ENCODE measurements around a stretch of chr10.

DNA sequence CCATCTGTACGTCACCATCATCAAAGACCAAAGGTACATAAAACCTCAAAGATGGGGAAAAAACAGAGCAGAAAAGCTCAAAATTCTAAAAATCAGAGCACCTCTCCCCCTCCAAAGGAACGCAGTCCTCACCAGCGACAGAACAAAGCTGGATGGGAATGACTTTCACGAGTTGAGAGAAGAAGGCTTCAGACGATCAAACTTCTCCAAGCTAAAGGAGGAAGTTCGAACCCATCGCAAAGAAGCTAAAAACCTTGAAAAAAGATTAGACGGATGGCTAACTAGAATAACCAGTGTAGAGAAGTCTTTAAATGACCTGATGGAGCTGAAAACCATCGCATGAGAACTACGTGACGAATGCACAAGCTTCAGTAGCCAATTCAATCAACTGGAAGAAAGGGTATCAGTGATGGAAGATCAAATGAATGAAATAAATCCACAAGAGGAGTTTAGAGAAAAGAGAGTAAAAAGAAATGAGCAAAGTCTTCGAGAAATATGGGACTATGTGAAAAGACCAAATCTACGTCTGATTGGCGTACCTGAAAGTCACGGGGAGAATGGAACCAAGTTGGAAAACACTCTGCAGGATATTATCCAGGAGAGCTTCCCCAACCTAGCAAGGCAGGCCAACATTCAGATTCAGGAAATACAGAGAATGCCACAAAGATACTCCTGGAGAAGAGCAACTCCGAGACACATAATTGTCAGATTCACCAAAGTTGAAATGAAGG is 16.0 kb downstream of the ZMYND11 start:
- PRO-cap, result no peak

DNA sequence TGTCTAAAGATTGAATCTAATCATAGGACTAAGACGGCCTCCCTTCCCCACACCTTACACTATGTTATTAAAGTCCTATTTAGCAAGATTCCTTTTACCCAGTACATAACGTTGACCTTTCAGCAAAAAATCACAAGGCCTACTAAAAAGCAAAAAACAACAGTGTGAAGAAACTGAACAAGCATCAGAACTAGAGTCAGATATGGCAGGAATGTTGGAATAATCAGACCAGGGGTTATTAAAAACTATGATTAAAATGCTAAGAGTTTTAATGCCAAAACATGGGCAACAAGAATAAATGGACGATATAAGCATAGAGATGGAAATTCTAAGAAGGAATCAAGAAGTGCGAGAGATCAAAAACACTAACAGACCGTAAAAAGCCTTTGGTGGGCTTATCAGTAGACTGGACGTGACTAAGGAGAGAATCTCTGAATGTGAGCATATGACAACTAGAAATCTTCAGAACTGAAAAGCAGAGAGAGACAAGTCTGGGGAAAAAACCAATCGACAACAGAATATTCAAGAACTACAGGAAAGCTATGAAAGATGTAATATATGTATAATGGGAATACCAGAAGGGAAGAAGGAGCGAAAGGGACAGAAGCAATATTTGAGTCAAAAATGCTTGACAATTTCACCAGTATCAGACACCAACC is 34.1 kb downstream of the ZMYND11 start:
- PRO-cap, result no peak

DNA sequence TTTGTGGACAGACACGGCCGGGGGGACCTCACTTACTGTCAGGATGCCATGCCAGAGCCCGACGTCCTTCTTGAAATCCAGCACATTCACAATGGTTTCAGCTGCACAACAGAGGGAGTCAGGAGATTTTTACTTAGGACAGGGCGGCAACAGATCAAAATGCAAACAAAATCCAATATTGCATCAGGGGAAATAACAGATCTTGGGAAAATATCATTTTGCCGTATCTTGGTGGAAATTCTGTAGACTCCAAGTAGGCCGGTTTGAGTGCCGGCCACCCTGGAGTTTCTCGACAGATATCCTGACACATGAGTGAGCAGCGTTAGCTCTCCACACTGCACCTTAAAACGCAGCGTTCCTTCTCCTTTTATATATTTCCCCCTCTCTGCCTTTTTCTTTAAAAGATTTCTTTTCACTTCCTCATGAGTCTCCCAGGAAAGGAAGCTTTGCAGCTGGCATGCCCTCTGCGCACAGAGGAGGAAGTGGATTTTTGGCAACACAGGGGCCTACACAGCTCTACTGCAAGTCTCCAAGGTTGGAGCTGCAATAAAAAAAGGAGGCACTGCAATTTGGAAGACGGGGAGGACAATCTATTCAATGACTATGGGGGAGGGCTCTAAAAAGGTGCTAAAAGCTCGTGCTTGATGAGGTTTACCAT is 252.6 kb downstream of the ZMYND11 start:
- PRO-cap, result unidirectional peak, minus-strand start at position 339 of the sequence

DNA sequence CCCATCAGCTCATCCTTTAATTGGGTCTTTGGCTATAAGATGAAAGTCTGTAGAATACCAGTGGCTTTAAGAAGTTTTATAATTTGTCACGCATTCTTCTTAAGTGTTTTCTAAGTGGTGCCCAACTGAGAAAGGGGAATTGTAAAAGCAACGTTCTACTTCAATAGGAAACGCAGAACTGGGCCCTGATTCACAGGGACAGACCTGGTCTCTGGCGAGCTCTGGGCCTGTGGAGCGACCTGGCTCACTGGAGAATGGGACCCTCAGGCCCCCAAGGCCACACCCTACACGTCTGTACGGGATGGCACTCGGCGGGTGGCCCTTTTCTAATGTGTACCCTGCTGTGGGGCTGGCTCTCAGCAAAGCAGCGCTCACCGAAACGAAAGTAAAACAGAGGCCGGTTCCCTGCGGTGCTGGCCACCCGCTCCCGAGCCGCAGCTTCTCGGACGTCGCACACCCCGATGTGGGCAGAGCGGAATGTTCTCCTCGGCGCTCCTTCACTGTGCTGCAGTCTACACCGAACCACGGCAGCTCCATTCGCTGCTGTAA is 205.0 kb downstream of the DIP2C start:
- PRO-cap, result no peak

DNA sequence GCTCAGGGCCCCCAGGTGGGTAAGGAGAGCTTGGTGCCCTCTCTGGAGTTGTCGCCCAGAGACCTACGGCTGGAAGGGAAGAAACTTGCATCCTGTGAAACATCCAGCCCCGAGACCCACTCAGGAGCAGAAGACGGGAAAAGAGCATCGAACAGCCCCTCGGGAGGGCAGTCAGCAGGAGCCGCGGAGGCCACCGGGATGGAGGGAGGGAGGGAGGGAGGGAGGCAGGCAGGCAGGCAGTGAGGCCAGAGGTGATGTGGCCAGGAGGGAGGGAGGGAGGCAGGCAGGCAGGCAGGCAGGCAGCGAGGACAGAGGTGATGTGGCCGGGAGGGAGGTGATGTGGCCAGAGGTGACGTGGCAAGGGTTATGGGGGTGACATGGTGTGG is 141.2 kb downstream of the DIP2C start:
- PRO-cap, result no peak

DNA sequence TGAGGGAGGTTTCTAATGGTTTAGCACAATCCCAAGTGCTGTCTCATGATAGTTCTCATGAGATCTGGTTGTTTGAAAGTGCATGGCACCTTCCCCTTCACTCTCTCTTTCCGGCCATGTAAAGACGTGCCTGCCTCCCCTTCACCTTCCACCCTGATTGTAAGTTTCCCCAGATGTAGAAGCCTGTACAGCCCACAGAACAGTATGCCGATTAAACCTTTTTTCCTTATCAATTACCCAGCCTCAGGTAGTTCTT is 78.4 kb downstream of the DIP2C start:
- PRO-cap, result no peak

DNA sequence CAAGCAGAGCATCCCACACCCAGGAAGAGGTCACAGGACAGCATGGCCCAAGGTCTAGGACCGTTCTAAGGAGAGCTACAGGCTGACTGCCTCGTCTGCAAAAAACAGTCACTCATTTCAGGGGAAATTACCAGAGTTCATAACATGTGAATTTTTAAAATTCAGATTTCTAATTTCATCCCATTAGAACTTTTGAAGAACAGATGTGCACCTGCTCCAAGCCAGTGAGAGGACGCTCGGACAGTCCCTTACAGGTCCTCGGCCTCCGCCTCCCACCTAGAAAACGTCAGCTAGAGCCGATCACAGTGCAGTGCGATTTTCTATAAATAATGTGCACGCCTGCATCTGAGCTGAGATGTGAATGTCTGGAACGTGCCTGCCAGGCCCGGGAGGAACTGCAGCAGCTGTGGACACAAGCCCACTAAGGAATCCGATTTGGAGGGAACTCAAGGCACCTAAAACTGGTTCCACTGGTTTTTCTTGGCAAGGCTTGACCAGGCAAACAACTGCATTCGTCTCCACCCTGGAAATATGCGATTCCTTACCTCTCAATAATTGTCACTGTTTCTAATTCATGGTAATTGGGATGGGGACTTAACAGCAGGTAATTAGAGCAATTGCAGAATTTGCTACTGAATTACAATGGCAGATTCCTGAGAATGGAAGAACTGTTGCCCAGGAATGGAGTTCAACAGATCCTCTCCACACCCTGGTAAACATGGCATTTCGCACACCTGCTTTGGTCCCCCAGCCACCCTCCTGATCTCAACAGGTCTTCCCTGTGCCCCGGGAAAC is 76.2 kb downstream of the DIP2C start:
- PRO-cap, result no peak

GRCh38 chr10:650486-651551 is 38.6 kb downstream of the DIP2C start:
- PRO-cap, result no peak

- PRO-cap, result no peak
These were observed 37.7 kb downstream of the DIP2C start for GRCh38 chr10:651763-652259.

- PRO-cap, result no peak
These were observed 28.4 kb downstream of the DIP2C start for GRCh38 chr10:660920-661701.

DNA sequence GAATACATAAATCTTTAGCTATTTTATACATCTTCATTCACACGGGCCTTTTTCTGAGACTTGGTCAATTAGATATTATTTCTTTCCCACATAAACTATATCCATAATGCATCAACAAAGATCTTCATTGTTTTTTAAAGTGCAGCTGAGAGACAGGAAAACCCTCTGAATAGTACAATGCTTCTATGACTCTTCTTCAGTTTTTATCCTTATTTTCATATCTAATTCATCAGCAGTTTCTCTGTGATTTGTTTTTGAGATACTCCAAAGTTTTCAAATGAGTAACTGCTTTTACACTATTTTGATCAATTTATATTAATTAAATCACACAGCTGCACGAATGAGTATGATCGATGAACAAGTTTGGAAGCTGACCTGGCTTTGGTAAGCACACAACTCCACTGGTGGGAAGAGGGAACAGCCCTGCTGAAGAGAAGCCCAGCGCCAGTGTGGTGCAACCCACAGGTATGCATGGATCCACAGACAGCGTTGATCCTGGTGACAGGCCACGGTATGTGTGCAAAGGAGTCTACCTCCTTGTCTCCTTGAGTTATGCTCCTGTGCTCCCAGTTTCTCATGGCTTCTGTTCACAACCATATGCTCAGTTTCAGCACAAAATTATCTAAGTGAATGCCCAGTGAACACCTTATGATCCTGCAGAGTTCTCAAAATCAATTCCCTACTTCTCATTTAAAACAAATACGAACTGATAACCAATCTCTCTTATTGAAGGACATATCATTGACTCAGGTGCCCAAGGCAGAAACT is 25.3 kb downstream of the LARP4B start:
- PRO-cap, result no peak

DNA sequence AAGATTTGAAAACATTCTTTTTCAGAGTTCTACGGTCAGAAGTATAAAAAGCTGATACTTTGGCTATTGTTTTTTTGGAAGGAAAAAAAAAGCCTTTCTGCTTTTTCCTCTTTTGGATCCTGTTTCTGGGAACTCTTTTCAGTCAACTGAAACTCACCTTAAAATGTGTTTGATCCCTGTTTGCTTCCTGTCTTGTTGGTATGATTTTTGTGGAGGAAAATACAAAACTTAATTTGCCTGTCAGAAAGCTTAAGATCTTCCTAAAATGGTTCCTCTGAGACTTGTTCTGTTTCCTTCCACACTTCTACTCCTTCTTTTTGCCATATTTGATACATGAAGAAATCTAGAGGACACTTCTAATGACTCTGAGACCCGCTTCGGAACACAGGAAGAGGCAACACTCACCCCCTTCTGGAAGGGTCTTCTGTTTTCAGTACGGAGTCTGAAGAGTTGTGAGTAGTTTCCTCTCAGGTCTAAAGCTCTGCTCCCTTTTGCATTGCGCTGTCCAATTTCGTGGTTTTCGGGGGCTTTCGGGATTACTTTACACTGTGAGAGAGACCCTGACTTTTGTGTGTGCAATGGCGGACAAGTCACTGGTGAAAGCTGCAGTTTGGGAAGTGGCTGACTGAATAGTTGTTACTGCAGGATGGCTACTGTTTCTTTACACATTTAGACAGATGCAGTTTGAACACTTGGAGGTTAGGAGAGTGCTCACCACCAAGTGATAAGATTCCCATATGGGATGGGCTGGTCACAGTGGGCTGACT is 20.0 kb downstream of the LARP4B start:
- PRO-cap, result no peak

GRCh38 chr10:983795-984693 is 4.2 kb upstream of the GTPBP4 start:
- PRO-cap, result no peak

GRCh38 chr10:1022441-1022897 is 3.2 kb downstream of the IDI2 start:
- PRO-cap, result no peak

- PRO-cap, result no peak
These were observed 593 bp downstream of the IDI1 start for GRCh38 chr10:1048226-1048826.

GRCh38 chr10:1097098-1097304 is 40.8 kb downstream of the WDR37 start:
- PRO-cap, result no peak

GRCh38 chr10:3070139-3070434 is 2.7 kb downstream of the PFKP start:
- PRO-cap, result no peak

- PRO-cap, result no peak
These were observed 49.1 kb downstream of the PITRM1 start for GRCh38 chr10:3123432-3123957.

- PRO-cap, result no peak
These were observed 228.9 kb downstream of the KLF6 start for GRCh38 chr10:3556079-3556580.

DNA sequence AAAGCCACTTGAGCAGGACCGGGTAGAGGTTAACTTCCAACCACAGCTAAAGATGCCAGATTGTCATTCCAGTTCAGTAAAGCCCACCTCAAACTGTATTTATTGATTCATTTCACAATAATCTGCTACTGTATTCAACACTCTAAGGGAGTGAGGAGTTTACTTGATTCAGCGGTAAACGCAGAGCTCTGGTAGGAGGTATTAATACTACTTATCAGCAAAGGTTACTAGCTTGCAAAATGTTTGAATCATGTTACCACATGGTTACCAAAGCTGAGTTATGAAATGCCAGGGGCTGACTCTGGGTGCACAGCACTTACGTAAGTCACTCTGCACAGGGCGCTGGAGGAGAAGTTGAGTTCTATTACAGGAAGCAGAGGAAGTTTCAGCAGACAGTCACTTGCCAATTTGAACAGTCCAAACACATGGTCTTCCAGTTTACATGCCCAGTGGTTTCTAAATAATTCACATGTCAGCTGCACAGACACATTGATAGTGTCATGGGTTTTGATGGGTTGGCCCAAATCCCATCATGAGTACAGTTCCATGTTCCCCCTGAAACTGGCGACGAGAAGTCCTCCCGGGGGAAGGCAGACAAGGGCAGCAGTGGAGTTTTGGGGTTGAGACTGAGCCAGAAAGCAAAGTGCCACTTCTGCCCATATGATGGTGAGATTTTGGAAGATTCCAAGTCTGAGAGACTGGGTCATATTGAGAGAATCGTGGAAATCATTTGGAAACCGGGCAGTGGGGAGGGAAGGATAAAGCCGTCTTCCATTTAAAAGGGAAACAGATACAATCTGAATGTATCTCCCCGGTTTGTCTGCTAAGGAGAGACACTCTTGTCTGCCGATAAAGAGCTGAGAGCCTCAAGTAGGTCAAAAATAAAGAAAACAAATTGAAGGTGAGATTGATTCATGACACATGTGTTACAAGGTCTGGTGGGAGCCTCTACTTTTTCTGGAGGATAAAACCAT is 64.3 kb downstream of the KLF6 start:
- PRO-cap, result no peak

Data from parotid gland (tissue), 1 donor.